ENCODE measurements around a stretch of chr9.

GRCh38 chr9:94761611-94761941, 35.1 kb downstream of the AOPEP start:
- PRO-cap, result no peak
- RRBS, 2 experiments, result no CpG with 5 or more reads among the region's 2 CpGs

DNA sequence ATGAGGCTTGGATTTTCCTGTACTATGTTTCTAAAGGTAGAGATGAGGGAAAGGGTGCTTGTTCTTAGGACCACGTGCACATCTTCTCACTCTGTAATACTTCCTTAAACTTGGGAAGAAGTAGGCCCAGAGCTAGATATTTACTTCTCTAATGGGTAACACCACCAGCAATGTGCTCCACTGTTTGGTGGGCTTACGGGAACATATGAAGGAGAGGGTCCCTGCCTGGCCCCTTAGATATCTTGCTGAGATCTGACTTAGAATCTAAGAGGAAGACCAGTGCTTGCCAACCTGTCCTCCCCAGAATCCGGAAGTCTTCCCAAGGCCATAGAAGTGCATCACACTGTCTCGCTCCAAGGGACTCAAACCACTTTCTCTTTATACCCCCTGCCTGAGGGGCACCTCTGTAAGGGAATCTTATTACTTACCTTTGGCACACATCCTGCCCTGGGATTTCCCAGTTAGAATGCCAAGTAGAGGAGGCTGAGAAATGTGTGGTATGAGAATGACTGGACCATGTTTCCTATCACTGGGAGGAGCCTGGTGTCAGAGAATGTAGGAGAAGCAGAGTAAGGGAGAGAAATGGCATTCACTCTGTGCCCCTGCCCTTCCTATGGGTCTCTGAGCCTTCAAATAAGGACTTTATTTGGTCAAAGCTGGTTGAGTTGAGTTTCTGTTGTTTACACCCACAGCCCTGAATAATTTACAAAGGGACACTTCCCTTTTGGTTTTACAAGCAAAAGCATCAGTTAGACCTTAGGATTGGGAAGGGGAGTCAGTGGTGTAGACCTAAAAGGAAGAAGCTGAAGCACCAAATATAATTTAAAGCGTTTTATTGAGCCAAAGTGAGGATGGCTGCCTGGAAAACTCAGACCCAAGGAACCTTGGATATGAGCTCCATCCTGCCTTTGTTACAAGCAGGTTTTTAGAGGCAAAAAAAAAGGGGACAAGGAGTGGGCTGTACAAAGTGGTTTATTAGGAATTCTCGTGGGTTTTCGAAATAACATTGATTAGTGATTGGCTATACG, 85.9 kb downstream of the AOPEP start:
- PRO-cap, result no peak
- RRBS, 2 experiments, result no CpG with 5 or more reads among the region's 8 CpGs

DNA sequence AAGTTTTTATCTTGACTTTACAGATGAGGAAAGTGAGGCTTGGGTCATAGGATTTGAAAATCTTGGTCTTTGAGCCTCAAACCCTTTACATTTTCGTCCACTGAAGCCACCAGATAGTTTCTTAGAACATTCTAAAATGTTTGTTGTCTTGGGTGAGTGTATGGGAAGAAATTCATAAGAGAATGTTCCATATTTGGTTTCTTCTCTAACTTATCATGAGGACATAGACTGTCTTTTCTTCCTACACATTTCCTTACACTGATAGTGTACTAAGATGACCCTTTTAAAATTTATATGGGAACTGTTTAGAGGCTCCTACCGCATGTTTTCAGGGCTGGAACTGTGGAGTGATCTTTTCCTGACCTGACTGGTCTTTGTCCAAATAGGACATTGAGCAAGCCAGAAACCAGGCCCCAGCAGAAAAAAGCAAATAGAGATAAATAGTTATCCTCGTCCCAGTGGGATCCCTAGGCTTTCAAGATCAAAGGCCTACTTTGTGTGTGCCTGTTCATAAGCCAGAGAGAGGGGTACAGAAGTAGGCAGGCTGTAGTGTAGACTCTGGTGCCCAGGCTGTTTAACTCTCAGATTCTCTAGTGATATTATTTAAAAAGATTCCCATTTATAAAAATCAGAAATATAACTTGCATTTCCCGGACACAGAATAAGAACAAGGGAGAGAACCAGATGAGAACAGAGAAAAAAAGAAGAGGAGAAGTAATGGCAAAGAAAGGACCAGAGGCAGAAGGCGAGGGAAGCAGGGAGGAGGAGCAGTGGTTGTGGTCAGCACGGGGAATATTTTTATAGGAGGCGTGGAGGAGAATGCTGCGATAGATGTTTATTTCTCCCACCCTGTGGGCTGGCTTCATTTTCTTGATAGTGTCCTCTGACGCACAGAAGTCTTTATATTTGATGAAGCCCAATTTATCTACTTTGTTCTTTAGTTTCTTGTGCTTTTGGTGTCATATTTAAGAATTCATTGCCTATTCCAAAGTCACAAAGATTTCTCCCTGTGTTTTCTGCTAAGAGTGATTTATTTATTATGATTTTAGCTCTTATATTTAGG, 101.1 kb downstream of the AOPEP start:
- PRO-cap, result no peak
- RRBS, 2 experiments, result no CpG with 5 or more reads among the region's 9 CpGs

DNA sequence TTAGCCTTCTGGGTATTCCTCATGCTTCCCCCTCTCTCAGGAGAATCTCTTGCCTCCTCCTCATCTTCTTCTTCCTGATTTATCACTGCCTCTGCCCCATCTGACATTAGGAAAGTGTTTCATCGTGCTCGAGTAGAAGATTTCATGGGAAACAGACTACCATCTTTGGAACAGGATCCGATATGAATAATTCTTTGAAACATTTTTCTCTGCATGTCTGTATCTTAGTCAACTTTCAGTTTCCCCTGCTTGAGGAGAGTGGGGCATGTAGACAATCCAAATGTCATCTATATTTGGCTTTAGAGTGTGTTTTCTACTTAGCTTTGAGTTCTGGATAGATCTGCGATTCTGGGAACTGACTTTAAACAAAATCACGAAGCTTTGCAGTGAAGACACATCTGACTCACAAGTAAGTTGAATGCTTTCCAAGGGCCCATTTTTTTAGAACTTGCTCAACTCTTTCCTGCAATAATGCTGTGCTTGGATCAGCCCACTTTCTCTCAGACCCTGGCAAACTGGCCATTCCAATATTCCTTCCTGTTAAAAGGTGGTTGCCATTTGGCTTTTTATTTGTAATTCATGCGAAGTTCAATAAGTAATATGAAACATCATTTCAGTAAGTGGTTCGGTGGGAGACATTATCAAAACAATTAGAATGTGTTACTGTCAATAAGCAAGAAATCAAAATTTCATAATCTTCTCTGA, 174.1 kb downstream of the AOPEP start:
- PRO-cap, result no peak
- RRBS, 2 experiments, result no CpG with 5 or more reads among the region's 7 CpGs

GRCh38 chr9:94920405-94921424, 194.2 kb downstream of the AOPEP start:
- PRO-cap, result unidirectional peak, plus-strand start at chr9:94921286
- RRBS, 2 experiments, result 32% methylated on average over 1 of the region's 20 CpGs; no CpG with 5 or more reads in 1 of the 2 experiments

GRCh38 chr9:94990869-94991565, 264.5 kb downstream of the AOPEP start:
- PRO-cap, result no peak
- RRBS, 2 experiments, result no CpG with 5 or more reads among the region's 8 CpGs

DNA sequence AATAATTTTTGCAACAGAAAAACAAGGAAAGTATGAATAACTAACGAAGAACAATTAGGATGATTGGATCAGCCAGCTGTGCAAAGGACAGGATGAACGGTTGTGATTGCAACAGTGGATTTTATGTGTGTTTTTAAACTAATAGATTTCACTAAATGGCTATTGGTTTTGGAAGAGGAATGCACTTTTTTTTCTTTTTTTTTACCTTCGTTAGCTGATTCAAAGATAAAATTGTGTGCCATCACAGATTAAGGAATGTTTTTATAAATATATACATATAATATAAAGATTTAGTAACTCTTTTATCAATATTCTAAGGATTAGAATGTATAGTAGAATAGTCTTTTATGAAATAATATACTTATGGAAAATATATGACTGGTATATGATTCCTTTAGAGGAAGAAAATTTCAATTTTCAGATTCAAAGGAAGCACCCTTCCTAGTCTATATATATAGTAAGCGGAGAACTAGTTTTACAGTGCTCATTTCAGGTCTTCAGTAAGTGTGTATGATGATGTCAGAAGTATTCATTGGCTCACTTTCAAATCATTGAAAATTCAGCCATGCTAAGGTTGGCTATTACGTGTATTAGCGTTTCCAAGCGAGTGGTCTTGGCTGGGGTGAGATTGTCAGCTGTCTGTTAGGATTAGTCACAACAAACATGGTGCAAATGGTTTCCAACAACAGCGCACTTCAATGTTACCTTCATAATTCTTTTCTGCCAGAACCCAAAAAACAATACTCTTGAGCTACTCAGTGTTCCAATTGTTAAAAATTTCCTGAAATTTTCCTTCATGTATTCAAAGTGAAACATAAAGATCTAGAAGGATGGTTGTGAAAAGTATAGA, 282.7 kb downstream of the AOPEP start:
- PRO-cap, result no peak
- RRBS, 2 experiments, result no CpG with 5 or more reads among the region's 8 CpGs

DNA sequence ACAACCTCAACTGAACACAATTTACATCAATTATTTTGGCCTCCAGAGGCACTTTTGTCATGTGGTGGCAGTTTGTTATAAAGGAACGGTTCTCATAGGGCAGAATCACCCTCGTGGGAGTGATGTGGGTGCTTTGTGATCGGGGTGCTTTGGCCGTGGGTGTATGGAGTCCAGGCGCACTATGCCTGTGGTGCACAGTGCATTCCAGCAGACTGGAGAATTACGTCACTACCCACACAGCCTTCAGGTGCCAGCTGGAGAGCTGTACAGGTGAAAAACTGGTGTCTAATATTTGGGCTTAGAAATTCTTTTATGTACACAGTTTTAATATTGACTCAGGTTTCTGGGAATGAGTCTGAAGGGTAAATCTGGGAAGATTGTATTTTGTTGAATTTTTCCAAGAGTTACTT, 289.3 kb downstream of the FANCC start:
- PRO-cap, result no peak
- RRBS, 2 experiments, result no CpG with 5 or more reads among the region's 6 CpGs

DNA sequence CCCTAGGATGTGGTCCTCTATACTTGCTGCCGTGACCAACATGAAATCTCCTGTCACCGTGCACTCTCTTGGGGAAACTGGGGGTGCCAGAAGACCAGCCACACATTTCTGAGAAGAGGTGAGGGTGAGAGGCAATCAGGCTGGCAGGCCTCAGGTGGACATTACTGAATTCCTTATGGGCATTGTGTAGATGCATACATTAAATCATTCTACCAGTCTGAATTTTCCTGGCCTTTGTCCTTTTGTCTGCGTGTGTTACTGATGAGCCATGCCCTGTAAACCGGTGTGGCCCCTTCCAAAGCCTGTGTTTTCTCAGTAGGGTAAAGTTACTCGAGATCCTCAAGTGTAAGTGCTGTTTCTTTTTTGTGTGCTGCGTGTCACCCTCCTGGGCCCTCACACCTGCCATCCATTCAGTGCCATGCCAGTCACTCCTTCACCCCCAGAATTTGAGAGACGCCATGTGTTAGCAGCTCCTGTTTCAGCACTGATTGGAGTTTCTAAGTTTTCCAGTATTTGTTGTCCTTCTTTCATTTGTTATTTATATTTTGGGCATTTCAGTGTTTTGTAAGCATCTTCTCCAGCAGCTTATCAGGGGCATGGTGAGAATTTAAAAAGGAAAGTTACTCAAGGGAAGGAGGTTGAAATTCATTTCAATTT, 288.3 kb downstream of the FANCC start:
- PRO-cap, result no peak
- RRBS, 2 experiments, result no CpG with 5 or more reads among the region's 7 CpGs

DNA sequence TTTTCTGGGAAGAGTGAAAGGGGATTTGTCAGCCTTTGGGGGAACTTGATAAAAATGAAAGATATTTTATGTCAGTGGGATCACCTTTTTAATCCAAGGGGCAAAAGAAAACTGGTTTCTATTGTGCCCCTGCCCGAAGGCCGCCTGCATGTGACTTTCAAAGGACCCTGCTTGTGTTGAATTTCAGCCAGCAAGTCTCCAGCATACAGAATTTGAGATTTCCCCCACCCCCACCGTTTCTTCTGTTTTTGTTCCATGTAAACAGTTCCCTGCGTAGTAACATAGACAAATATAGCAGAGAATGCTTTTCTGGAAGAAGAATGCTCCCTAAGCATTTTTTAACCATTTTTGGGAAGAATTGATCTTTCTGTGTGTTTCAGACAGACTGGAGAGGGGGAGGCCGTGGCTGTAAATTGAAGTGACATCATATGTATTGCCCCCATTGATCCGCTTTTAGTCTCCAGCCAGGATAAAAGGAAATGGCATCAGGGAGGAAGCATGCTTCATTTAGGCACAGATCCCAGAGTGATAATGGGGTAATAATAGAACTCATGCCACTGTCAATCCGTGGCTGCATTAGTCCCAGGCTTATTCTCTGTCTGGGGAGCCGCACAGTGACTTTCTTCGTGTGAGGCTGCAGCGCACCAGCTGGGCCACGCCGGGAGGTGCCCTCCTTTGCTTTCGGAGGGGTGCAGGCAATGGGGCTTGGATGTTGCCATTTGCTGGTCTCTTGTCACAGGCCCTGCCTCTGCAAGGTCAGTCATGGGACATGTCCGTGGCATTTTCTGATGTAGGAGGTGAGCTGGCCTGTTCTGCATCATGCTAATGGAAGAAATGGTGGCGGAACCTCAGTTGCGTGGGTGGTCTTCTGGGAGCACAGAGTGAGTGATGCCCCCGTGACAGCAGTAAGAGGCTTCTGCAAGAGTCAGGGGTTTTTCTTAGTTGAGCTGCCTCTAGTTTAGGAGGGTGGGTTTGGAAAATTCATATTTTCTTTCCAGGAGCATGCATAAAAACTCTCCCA, 261.5 kb downstream of the FANCC start:
- PRO-cap, result no peak
- RRBS, 2 experiments, result no CpG with 5 or more reads among the region's 17 CpGs

DNA sequence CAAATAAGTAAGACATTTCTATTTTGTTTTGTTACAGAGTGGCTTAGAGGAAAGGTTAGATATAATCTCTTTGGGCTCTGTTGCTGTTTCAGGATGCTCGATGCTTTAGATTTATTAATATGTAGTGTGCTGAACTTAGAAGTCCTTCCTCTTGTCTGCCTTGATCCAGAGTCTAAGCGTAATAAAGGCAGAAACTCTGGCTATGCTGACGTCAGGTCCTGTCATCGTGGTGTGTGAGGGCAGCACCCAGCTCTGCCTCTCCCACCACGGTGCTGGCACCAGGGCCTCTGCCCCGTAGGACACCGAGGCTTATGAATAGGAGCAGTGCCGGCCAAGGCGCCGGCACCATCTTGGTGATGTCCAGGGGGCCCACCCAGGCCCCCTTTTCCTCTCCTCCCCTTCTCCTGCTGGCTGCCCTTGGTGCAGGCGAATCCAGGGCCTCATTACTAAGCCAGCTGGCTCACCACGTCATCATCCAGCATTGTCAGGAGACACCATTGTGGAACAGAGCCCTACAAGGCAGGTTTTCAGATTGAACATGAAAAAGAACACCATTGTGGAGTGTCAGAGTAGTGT, 252.3 kb downstream of the FANCC start:
- PRO-cap, result no peak
- RRBS, 2 experiments, result no CpG with 5 or more reads among the region's 12 CpGs

- PRO-cap, result no peak
- RRBS, 2 experiments, result no CpG with 5 or more reads among the region's 13 CpGs
These were observed 214.1 kb downstream of the FANCC start for GRCh38 chr9:95103381-95103814.

- PRO-cap, result no peak
- RRBS, 2 experiments, result 13 to 22% methylated on average over 33 to 37 of the region's 57 CpGs
These were observed 32.2 kb upstream of the FANCC start for GRCh38 chr9:95349571-95350261.

GRCh38 chr9:95446932-95447270, 62.2 kb downstream of the PTCH1 start:
- PRO-cap, result no peak
- RRBS, 2 experiments, result 93 to 95% methylated on average over 4 of the region's 23 CpGs

- PRO-cap, result unidirectional peak, plus-strand start at chr9:95510411; bidirectional peak, plus-strand start at chr9:95510900, minus-strand start at chr9:95510674; bidirectional peak, plus-strand start at chr9:95511113, minus-strand start at chr9:95511001
- RRBS, 2 experiments, result 4 to 5% methylated on average over 36 of the region's 110 CpGs
These were observed 1.5 kb upstream of the PTCH1 start for GRCh38 chr9:95510143-95511342.

GRCh38 chr9:95751914-95752327, 123.6 kb upstream of the ERCC6L2 start:
- PRO-cap, result no peak
- RRBS, 2 experiments, result 32 to 59% methylated on average over 12 of the region's 28 CpGs

GRCh38 chr9:95831487-95832133, 43.9 kb upstream of the ERCC6L2 start:
- PRO-cap, result no peak
- RRBS, 2 experiments, result no CpG with 5 or more reads among the region's 2 CpGs

DNA sequence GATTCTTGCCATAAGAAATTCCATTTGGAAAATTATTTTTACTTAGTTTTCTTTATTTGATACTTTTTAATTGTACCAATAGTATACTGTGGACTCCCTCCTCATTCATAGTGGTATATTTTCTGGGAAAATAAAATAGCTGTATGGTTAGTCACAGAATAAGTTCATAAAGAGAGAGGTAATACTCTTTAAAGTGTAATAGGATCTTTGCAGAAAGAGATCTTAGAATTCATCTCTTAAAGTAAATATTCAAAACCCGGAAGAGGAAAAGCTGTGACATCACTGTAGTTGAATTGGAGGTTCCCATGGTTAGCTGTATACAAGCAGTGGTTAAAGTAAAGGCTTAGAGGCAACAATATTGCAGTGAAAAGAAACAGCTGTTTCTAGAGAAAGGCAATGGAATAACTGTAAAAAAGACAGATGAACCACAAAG, 4.4 kb downstream of the ERCC6L2 start:
- PRO-cap, result no peak
- RRBS, 2 experiments, result no CpG with 5 or more reads among the region's 1 CpG

- PRO-cap, result no peak
- RRBS, 2 experiments, result no CpG with 5 or more reads among the region's 10 CpGs
These were observed 164.7 kb downstream of the HSD17B3 start for GRCh38 chr9:96137235-96137739.

DNA sequence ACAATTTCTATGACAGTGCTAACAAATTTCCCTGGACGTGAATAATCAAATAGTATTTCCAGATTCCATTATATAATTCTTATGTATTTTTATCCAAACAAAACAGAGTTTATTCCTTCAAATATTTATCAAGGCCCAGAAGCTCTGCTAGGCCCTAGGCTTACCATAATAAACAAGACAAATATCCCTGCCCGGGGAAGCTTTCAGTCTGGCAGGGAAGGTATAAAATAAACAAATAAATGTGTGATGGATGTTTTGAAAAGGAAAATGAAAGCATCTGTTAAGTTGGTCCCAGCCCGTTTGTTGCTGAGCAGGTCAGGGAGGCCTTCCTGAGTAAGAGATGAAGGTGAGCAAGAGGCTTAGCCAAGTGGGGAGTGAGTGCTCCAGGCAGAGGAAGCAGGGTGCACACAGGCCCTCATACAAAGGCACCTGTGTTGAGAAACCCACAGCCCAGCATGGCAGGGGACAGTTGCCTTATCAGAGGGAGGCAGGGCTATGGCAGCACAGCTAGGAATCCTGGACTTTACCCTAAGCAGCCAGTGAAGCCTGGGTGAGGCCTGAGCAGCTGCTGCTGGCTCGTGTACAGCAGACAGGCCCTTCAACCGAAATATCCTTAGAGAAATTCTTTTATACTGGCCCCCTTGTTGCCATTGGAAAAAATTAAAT, 7.7 kb upstream of the SLC35D2 start:
- PRO-cap, result no peak
- RRBS, 2 experiments, result no CpG with 5 or more reads among the region's 5 CpGs

Measured in astrocyte (in vitro differentiated cells and primary cell).